Neural progenitor cell (in vitro differentiated cells): ENCODE measurements around a stretch of chr20.

DNA sequence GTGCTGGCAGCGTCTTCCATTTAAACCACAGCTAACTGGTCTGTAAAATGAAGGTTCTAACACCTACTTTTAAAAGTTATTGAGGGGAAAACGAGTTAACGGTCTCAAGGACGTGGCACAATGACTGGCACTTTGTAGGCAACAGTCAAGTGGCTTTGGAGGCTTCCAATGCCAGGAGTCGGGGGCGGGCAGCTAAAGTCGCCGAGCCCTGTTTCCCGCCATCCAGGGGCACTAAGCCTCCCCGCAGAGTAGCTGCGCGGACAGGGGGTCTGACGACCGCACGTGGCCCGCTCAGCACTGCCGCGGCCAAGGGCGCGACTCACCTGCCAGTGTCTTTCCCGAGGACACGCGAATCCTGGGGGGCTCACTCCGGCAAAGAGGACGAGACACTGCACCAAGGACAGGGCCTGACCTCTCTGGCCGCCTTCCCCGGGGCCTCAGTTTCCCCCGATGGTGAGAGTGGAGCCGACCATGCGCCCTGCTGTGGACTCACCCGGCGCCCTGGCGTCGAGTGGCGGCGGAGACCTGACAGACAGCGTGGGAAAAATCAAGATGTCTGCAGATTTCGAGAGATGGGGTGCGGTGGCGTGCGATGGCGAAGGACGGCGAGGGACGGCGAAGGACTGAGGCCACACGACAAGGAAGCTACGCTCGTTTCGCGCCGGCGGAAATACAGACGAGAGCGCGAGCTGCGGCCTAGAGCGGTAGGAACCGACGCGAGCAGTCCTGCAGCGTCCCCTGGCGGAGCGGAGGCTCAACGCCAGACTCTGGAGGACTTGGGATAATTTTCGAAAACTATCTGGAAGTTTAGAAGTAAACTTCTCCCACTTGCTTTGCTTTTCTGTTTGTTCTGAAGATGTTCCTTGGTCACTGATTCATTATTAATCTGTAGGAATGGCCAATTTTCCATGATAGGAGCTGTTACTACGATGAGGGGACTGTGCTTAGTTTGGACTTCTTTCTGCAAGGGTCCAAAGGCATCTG lies 37.6 kb upstream of the RALGAPB start:
- RAMPAGE, long total RNA, result no peak

DNA sequence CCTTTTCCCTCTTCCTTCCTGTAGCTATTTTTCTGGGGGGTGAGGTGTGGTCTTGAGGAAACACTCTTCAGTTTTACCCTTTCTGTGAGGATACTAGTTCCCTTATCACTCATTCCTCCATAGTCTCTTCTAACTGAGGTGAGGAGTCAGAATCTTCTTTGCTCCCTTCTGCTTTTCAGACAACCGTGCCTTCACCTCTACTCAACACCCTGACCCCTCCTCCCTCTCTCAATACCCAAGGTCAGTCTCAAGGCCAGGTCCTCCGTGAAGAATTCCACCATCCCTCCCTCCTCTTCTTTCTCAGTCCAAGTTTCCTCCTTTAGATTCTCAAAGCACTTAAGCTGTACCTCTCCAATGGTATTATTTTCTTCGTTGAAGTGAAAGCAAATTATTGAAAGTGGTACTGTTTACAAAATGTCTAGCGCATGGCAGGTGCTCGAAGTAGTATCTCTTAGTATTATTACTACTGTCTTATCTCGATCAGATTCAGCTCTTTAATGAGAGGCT lies 768 bp upstream of the RALGAPB start:
- RAMPAGE, long total RNA, result no peak

- RAMPAGE, long total RNA, result no peak
Measured at GRCh38 chr20:38499380-38499914, 26.8 kb downstream of the RALGAPB start.

DNA sequence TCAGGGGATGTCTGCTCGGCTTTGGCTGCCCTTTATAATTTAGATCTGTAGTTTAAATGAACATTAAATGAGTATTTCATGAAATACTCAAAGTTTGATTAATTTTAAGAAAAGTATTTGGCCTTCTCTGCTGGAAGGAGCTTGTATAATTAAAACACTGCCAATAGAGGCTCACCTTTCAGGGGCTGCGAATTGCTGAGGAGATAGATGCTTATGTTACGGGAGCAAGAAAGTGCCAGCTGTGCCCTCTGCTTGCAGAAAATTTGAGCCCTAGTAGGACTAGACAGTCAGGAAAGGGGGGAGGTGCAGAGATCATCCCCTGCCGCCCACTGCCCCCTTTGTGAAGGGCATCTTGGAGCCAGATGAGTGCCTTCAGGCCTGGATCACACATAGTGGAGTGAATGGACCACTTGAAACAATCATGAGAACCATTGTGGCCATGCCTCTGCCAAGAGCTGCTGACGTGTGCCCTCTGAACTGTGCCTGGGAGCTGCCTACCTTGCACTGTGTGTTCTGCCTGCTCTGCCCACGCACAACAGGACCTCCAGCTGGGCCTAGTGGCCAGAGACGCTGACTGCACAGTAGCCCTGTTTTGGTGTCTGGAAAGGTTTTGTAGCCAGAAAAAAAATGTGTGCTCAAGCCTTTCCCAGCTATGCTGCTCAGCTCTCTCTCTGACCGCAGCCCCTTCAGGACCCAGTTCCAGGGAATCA lies 1.9 kb upstream of the ADIG start:
- RAMPAGE, long total RNA, result no peak

GRCh38 chr20:38755421-38755686 lies 7.1 kb downstream of the ACTR5 start:
- RAMPAGE, long total RNA, result no peak

GRCh38 chr20:38804395-38805331 lies 834 bp upstream of the PPP1R16B start:
- RAMPAGE, long total RNA, result no peak

DNA sequence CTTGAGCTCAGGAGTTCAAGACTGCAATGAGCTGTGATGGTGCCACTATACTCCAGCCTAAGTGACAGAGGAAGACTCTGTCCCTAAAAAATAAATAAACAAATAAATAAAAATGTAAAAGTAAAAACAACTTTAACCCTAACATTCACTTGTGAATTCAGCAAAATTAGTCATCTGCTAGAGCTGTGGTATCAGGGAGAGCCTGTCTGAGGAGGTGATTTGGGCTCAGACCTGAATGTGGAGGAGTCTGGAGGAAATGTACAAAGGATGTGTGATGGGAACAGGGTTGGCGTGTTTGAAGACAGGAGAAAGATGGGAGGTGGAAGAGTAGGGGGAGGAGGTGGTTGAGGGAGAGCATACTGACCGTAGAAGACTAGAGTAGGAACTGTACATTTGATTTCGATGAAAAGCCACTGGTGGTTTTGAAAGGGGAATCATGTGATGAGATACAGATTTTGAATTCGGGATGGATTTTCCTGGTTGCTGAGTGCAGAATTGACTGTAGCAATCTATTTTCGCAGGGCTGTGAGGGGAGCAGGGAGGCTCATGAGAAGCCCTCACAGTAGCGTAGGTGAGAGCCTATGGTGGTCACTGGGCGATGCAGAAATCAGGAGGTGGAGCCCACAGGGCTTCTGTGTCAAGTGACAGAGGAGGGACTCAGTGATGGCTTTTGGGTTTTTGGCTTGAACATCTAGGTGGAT lies 40.0 kb downstream of the PPP1R16B start:
- RAMPAGE, long total RNA, result no peak

DNA sequence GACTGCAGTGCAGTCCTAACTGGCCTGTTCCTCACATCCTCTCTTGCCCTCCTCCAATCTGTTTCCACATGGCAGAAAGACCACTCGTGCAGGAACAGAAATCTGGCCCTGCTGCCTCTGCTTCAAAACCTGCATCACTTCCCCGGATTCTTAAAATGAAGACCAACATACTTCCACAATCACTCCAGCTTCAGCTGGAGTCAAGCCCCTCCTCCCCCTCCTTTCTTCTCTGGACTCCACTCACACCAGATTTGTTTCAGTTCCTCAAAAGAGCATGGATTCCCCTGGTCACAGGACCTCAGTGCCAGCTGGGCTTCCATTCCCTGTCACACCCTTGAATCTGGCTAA lies 802.3 kb downstream of the MAFB start:
- RAMPAGE, long total RNA, result no peak

DNA sequence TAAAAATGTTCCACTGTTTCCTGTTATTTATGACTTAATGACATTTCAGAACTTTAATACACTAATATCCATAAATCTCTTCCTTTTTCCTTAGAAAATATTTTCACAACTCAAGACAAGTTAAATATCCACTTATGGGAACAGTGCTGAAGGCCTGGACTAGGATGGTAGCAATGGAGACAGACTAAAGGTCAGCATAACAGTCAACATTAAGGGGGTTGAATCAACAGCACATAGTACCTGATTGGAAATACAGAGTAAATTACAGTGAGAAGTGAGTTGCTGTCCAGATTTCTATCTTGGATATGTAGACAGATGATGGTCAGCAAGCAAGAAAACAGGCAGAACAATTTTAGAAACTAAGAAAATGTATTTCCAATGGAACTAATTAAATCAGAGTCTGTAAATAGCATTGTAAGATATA lies 682.9 kb downstream of the MAFB start:
- RAMPAGE, long total RNA, result no peak

GRCh38 chr20:40683104-40683868 lies 5.8 kb downstream of the MAFB start:
- RAMPAGE, long total RNA, result no peak

- RAMPAGE, long total RNA, result no peak
Measured at GRCh38 chr20:40684378-40685447, 4.3 kb downstream of the MAFB start.

GRCh38 chr20:40690736-40690932 lies 1.6 kb upstream of the MAFB start:
- RAMPAGE, long total RNA, result no peak

DNA sequence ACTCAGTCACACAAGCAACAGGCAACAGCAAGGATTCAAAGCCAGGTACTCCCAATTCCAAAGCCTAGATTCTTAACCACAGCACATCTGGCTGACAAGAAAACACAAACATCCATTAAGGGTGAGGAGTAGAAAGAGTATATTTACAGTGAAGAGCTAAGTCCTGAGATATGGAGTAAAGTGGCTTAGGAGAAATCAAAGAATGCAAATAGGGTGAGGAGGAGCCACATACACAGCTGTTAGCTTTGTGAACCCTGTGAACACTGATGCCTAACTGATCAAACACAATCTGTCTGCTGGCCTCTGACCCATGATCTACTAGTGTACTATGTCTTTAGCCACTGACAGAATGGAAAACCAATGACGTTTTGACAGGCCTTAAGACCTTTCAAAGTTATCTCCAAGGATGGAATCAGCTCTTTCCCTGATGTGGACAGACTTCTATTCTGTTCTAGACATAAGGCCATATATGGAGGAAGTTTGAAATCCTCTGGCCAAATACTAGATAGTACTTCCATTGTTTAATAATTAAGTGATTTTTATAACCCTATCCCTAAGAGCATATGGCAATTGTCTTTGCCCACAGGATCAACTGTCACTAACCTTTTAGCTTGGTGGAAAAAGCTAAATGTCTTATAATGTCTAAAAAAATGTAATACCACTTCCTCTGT lies 75.1 kb downstream of the ZHX3 start:
- RAMPAGE, long total RNA, result no peak

DNA sequence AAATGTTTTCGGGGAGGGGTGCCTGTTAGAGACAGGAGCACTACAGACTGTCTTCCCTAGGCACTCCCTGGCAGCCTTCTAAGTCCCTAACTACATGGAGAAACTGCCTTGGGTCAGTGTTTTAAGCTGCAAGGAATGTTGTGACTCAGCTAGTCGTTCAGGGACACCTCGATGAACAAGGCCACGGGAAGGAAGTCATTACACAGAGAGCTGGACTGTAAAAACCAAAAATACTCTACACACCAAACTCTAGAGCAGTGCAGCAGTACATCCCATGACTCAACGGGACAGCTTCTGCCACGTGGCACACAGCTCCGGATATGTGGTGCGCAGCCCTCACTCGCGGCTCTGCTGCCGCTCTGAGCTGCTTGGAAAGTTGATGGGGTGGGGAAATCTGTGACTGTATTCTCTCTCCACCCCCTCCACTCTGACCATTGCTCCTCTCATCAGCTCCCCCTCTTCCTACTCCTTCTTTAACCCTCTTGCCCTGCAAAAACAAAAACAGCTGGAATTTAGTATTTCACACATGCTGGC lies 11.1 kb upstream of the LPIN3 start:
- RAMPAGE, long total RNA, result no peak

DNA sequence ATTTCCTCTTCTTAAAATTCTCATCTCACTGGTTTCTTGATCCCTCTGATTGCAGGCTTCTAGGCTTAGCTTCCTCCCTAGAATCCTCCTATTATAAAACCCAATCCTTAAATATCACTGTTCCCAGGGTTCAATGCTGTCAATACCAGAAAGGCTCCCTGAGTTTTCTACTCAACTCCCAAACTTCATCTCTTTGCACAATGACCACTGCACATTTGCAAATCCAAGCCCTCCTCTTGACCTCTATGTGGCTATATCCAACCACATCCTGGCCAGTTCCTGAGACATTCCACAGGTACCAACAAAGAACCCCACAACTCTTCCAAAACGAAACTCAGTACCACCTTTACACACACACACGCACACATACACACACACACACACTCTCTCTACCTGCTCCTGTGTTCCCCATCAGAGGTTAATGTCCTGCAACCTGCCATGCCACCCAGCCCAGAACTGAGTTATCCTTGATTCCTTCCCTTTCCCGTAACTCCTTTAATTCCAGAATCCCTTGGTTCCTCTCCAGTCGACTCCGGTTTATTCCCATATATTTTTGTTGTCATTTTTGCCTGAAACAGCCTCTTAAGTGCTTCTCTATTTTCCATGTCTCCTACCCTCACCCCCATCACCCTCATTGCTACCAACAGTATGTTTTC lies 58.5 kb downstream of the CHD6 start:
- RAMPAGE, long total RNA, result no peak

- RAMPAGE, long total RNA, result no peak
Measured at GRCh38 chr20:41594396-41595229, 23.6 kb downstream of the CHD6 start.

DNA sequence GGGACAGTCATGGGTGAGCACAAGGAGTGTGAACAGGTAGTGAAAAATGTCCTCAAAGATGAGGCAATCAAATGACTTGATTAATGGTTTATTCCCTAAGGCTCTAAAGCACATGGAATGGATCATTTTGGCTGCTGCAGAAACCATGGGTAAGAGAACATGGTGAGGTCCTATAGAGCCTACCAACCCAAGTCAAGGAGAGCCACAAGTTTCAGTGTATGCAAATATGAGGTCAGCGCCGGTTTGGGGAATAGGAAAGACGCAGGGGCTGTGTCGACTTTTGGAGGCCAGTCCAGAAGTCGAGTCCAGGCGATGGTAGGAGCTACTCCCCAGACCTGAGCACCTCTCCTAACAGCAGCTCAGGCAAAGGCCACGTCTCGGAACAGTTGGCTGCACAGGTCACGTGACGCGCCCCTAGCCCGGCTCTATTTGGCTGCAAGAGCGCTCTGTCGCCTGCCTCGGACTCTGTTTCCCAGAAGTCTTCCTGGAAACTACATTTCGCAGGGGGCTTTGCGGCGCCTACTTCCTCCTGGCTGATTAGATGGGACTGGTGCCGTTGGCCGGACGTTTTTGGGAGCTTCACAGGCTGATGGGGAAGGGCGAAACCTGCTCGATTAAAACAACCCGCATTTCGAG lies 74.4 kb upstream of the CHD6 start:
- RAMPAGE, long total RNA, result no peak

DNA sequence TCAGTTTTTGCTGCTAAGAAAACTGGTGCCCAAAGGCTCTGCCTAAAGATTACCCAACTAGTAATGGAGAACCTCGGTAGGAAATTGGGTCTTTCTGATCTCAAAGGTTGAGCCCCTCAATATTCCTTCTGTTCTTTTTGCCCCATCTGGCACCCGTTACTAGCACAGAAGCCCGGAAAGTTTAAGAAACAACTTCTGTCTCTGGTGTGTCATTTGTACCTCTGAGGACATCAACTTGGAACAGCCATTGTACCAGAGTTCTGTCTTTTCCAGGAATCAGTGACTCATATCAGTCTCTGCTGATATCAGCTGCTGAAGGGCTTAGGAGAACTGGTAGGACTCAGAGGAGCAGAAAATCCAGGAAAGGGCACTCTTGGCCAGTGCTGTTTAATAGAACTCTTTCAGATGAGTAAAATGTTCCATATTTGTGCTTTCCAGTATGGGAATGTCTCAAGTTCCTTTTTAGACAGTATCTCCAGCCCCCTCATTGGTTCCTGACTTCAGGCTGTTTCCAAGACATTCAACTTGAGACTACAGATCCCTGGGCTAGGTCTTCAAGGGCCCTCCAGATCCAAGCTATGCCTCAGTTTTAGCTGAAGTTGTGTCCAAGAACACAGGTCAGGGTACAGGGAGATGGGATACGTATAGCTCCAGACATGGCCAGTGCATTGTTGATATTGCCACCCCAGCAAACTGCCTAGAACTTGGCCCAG lies 78.3 kb upstream of the CHD6 start:
- RAMPAGE, long total RNA, result no peak

- RAMPAGE, long total RNA, result no peak
Measured at GRCh38 chr20:42113349-42113776, 495.2 kb upstream of the CHD6 start.

DNA sequence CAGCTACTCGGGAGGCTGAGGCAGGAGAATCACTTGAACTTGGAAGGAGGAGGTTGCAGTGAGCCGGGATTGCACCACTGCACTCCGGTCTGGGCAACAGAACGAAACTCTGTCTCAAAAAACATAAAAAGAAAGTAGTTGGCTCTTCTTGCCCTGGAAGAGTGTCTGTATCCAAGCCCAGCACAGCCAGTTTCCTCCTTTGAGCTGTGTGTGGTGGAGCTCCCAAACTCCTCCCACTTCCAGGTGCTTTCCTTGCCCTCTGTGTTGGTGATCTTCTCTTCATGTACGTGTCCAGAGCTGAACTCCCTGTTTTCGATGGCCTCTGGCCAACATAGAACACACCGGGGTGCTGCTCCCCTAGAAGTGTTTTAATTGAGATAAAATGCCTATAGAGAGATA lies 16.7 kb upstream of the SGK2 start:
- RAMPAGE, long total RNA, result no peak